Breast (tissue), 4 donors: ENCODE results near the genes ANKRD66, GLYATL3 and DEFB114.

GRCh38 chr6:45419367-45420127 is 41.8 kb upstream of the SUPT3H start:
- PRO-cap, 3 experiments, result no peak in any of the 3 experiments
- RRBS, result 17% methylated on average over 15 of the region's 43 CpGs

DNA sequence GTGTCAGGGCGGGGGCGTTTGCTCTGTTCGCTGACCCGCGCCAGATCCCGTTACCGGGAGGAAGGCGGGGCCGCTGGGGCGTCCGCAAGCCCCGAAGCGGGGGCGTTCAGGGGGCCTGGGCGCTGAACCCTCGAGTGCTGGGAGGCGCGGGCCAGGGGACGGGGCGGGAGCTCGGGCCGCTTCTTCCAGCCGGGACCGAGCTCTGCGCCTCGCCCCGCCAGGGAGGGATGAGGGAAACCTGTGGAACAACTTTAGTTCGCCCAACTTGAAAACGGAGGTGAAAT is 45.9 kb upstream of the SUPT3H start:
- PRO-cap, 3 experiments, result peak in 2 of 3 experiments; most common plus-strand start position 154 of the sequence (in 1); most common minus-strand start position 204 of the sequence (in 2)
- RRBS, result under 1% methylated on average over 5 of the region's 29 CpGs

GRCh38 chr6:46080080-46080505 is 49.7 kb upstream of the ENPP4 start:
- PRO-cap, 3 experiments, result no peak in any of the 3 experiments
- RRBS, result no CpG with 5 or more reads among the region's 4 CpGs

DNA sequence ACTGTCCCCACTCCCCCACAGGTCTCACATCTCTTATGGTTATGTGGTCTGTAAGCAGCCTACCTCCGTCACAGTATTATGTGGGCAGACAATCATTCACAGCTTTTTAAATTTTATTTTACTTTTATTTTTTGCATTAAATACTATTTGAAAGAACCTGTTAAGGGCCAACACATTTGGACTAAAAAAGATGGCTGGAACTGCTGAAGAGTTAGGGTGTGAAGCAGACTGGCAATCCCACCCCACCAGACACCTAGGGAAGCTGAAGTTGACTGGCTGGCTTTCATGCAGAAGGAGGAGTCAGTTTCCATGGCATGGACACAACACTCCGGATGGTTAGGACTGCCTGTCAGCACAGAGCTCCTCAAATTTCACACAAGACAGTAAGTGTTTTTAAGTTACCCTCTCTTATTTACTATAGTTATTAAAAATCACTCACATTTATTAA is at the start of gene ANKRD66:
TSS of gene ANKRD66 (plus strand) at position 326 of the 448 bp plus-strand sequence.
- PRO-cap, 3 experiments, result no peak in any of the 3 experiments
- RRBS, result no CpG with 5 or more reads among the region's 2 CpGs

- PRO-cap, 3 experiments, result no peak in any of the 3 experiments
- RRBS, result no CpG with 5 or more reads among the region's 26 CpGs
These were observed 55.7 kb downstream of the MEP1A start for GRCh38 chr6:46848746-46849426.

DNA sequence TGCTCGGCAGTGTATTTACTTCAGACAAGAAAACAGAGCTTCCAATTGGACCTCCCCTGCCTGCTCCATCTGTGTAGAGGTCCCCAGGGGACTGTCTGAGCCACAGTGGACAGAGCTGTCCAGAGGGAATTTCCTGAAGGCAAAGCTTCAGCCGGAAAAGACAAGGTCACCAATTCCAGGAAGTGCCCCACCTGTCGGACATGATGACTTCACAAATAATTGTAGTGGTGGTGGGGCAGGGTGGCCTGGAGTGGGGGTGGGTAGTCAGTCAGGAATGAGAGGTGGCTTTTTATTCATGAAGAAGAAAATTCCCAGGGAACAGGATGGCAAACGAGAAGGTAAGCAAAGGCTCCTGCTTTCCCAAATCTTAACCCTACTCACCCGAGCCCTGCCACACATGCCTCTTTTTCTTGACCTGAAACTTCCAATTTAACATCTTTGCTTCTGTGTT is 18.5 kb downstream of the ADGRF5 start:
- PRO-cap, 3 experiments, result no peak in any of the 3 experiments
- RRBS, result no CpG with 5 or more reads among the region's 5 CpGs

GRCh38 chr6:46949630-46950414 is 28.1 kb upstream of the ADGRF5 start:
- PRO-cap, 3 experiments, result peak in 1 of 3 experiments; most common plus-strand start chr6:46950202 (in 1)
- RRBS, result 51% methylated on average over 2 of the region's 9 CpGs

DNA sequence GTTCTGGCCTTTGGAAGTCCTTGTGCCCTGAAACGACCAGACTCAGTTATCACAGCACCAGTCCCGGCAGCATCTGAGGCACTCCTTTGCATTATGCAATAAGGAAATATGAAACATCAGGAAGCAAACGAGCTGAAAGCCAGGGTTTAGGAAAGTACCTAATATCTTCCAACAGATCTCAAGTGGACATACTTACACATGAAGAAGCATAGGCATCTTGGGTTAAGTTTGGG is 61.9 kb upstream of the ADGRF1 start:
- PRO-cap, 3 experiments, result no peak in any of the 3 experiments
- RRBS, result no CpG with 5 or more reads among the region's 3 CpGs

- PRO-cap, 3 experiments, result no peak in any of the 3 experiments
- RRBS, result no CpG with 5 or more reads among the region's 37 CpGs
These were observed 75.4 kb downstream of the TNFRSF21 start for GRCh38 chr6:47234072-47234955.

- PRO-cap, 3 experiments, result no peak in any of the 3 experiments
These were observed 58.0 kb upstream of the CD2AP start for GRCh38 chr6:47419476-47420043.

- PRO-cap, 3 experiments, result no peak in any of the 3 experiments
- RRBS, result no CpG with 5 or more reads among the region's 3 CpGs
These were observed 545 bp upstream of the CD2AP start for GRCh38 chr6:47477165-47477323.

DNA sequence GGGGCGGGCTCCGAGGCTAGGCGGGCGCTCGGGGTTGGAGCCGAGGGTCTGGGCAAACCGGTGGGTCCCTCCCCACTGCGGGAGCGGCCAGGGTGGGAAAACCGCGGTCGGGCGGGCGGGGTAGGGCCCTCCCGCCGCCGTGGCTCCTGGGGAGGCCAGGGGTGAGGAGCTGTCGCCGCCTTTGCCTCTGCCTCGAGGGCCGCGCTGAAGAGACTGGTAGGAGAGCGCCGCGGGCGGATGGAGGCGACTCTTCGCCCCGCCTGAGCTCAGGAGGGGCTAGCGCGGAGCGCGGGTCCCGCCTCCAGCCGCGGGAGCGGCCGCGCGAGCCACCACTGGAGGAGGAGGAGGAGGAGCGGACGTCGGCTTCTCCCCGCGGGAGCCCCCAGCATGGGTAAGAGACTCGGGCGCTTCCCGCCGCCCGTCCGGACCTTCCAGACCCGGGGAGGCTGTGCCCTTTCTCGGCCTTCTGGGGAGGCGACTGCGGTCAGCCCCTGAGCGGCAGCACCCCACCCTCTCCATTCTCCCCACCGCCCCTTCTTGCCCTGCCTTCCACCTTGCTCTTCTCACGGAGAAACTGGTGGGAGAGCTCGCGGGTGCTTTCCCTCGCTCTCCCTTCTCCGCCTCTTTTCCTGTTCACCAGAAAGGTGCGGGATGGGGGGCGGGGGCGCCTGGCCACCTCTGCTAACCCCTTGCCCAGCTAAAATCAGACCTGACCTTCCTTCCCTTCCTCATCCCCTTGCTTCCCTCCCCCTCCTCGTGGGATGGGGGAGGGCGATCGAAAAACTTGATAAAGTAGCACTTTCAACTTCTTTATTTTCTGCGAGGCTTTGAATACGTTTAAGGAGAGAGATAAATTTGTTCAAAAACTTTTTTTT is 506 bp downstream of the CD2AP start:
- PRO-cap, 3 experiments, result peak in 3 of 3 experiments; most common plus-strand start position 335 of the sequence (in 3); most common minus-strand start position 576 of the sequence (in 3)
- RRBS, result no CpG with 5 or more reads among the region's 70 CpGs

GRCh38 chr6:47786812-47787148 is 4.9 kb downstream of the OPN5 start:
- PRO-cap, 3 experiments, result no peak in any of the 3 experiments

DNA sequence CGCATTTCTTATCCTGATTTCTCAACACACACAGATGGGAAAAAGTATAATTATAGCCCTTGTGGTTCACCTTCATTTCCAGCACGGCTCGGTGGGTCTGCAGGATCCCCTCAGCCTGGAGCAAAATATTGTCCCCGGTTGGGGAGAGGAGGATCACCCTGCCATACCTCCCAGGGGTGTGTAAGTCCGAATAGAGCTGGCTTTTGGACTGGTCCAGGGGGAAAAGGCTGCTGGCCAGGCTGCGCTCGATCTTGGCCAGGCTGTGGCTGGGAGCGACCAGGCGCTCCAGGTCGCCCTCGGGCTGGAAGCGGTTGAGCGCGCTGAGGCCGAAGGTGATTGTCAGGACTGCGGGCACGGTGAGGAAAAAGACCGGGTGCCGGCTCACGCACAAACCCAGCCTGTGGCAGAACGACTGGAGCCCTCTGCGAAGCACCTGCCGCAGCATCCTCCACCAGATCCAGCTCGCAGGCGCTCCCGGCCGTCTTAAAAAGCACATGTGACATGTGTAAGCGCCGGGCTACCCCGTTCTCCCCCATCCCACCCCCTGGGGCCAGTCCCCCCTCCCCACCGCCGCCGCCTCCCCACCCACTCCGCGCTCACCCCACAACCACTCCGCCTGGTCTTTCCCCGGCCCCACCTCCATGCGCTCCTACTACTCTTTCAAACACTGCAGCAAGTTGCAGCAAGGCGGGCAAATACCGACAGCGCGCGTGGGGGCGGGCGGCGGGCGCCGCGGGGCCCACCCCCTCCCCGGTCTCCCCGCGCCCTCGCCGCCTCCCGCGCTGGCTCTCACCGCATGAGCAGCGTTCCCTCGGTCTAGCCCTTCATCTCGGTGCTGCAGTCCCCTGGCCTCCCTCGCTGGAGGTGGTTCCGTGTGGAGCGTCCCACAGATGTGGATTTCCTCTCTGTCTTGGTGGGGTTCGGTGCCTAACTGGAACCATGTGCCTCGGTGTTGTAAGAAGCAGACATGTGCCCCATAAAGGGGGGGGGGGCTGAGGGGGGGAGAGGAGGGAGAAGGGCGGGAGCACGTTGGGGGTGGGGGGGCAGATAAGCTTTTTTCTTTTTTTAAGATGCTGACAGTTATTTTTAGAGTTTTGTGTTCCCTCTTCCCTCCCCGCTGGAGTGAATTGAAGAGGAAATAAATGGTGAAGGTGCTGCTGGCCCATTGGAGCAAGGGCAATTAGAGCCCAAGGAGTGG is 42.4 kb downstream of the PTCHD4 start:
- PRO-cap, 3 experiments, result no peak in any of the 3 experiments
- RRBS, result 3% methylated on average over 17 of the region's 68 CpGs

DNA sequence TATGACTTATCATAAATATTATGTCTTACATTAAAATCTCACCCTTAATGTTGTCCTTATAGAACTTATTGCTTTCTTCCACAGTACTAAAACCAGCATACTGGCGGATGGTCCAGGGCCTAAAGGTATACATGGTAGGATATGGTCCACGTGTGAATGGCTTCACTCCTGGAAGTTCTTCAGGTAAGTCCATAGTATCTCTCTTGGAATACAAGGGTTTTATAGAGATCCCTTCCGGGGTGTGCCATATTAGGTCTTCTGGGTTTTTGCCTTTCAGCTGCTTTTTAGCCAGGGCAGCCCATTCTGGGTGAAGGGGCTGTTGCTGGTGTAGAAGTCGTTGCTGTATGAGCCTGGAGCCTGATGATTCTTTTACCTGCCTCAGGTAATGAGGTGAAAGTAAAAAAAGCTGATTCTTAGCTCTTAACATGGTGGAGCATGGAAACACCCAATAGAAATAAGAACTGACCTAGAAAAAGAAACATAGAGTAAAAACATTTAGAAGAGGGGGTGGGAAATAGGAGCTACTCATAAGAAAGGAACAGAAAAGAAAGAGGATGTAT is 3.9 kb downstream of the MMUT start:
- PRO-cap, 3 experiments, result no peak in any of the 3 experiments
- RRBS, result no CpG with 5 or more reads among the region's 4 CpGs

DNA sequence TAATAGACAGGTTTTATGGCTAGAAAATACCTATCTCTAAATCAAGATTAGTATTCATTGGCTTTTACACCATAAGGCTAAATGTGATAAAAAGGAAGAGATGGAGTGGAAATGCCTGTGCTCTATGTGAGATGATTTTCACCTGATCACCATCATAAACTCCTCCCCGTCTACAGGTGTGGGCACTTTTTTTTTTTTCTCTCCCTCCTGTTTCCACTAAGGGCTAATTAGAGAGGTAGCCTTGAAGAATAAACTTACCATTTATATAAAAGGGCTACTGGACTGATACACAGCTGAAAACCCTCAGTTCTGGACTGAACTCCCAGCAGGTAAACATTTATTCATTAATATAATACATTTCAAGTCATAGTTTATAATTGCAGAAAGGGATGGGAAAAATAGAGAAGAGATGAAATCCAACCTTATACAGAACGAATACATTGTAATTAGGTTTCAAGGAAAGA is at the start of gene GLYATL3:
TSS of gene GLYATL3 (plus strand) at position 210 of the 464 bp plus-strand sequence.
- PRO-cap, 3 experiments, result no peak in any of the 3 experiments
- RRBS, result no CpG with 5 or more reads among the region's 2 CpGs

- PRO-cap, 3 experiments, result no peak in any of the 3 experiments
- RRBS, result no CpG with 5 or more reads among the region's 3 CpGs
These were observed 542 bp upstream of the C6orf141 start for GRCh38 chr6:49550007-49550245.

GRCh38 chr6:49964008-49964322 is at the start of gene DEFB114:
TSS of gene DEFB114 (minus strand) at chr6:49964164.
- PRO-cap, 3 experiments, result no peak in any of the 3 experiments
- RRBS, result no CpG with 5 or more reads among the region's 2 CpGs

DNA sequence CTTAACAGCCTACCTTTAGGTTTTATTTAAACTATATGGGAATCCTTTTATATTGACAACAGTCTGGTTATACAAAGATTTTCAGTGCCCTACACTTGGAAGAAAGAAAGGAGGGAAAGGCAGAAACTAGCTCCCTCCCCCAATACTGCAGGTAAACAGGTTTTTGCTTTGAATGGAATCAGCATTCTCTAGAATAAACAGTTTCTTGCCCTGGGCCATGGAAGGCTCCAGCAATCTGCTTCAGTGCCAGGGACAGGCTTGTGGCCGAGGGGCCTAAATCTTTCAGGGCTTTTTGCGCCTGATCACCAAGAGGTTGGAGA is 23.7 kb downstream of the TFAP2B start:
- PRO-cap, 3 experiments, result peak in 1 of 3 experiments; most common plus-strand start position 200 of the sequence (in 1)
- RRBS, result no CpG with 5 or more reads among the region's 2 CpGs

DNA sequence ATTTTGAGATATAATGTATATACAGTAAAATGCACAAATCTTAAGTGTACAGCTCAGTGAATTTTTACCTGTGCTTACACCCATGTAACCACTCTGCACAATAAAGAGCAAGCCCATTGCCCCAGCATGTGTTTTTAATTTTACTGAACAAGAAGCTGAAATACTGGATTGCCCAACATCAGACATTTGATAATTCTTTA is 1.1 kb upstream of the MCM3 start:
- PRO-cap, 3 experiments, result no peak in any of the 3 experiments